Melanocyte of skin (primary cell): ENCODE measurements around a stretch of chr2.

- CAGE, long polyA plus RNA, 2 experiments, result no peak in any of the 2 experiments
These were observed 49.1 kb downstream of the SH3BP4 start for GRCh38 chr2:235000718-235001596.

DNA sequence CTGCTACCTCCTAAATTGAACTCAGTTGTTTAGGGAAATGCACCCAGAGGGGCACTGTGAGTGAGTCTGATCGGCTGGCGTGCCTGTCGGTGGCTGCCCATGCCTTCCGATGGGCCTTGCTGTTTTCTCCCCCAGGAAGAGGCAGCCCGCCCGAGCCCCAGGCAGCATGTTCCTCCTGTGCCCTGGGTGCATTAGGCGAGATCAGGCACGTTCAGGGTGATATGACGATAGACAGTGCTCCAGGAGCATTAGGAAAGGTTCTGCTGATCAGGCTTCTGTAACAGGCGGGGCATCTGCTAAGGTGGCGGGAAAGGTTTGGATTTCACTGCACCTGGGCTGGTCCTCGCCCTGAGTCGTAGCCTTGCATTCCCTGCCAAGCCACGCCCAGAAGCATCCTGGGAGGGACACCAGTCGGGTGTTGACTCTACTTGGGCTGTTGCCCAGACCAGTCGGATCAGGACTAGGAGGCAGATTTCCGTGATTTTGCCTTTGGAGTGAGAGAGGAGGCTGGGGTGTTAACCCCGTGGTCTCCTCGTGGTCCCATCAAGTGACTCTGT lies 75.0 kb downstream of the SH3BP4 start:
- CAGE, long polyA plus RNA, 2 experiments, result no peak in any of the 2 experiments

GRCh38 chr2:235050678-235051795 lies 99.2 kb downstream of the SH3BP4 start:
- CAGE, long polyA plus RNA, 2 experiments, result no peak in any of the 2 experiments

DNA sequence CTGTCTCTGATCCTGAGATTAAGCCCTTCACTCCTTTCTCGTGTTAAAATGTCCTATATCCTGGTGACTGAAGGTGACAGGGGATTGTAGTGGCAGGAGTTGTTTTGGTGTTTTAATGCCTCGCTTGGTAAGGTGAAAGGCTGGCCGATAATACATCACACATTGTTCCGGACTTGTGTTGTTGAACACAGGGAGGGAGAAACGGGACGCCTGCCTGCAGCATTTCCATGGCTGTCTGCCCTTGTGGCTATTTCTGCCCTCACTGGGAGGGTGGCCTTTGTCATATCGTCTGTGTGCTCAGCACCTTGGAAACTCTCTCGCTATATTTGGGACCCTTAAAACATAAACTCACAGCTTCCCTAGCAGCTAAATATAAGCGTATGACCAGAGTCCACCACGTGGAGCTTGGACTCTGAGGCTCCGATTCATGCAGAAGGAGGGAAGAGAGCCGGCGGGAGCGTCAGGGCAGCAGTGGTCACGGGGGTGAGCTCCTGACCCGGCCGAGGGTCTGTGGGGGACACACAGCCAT lies 111.6 kb downstream of the SH3BP4 start:
- CAGE, long polyA plus RNA, 2 experiments, result no peak in any of the 2 experiments

DNA sequence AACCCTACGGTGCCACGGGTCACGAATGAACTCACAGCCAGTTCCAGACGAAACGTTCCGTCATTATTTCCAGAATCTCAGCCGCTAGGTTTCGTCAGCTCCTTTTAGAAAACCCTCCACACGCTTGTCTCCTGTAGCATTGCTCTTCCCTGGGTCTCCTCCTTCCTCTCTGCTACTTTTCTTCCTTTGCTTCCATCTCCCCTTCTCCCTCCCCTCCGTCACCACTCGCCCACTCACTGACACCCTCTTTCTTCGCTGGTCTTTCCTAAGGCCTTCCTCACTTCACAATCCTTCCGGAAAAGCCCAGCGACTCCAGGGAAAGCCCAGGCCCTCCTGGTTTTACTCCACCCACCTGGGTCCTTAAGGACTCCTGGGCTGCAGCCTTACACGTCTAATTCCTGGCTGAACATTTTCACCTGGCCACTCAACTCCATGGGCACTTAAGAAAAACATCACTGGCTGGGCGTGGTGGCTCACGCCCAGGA lies 119.3 kb upstream of the AGAP1 start:
- CAGE, long polyA plus RNA, 2 experiments, result no peak in any of the 2 experiments

DNA sequence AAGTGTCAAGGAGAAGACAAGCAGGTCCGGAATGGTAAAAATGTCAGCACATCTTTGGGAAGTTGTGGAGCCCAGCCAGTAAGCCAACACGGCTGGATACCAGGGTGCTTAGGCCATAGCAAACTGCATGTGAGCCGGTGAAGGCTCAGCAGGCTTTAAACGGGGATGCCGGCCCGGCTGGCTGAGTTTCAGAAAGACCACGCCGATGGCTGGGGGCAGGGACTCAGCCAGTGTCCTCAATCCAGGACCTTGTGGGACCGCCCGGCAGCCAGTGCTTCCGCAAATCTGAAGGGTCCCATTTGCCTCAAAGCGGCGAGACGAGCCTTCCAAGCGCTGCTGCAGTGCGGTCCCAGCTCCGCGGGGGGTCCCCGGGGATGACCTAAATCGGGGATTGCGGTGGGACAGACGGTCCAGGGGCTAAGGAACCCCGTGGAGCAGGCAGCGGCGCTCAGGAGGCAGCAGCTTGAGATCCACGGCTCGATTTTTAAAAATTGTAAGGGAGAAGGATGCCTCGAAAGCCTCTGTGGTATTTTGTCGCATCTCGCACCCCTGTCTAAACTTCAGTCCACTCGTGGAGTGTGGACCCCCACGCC lies 849 bp upstream of the AGAP1 start:
- CAGE, long polyA plus RNA, 2 experiments, result no peak in any of the 2 experiments

DNA sequence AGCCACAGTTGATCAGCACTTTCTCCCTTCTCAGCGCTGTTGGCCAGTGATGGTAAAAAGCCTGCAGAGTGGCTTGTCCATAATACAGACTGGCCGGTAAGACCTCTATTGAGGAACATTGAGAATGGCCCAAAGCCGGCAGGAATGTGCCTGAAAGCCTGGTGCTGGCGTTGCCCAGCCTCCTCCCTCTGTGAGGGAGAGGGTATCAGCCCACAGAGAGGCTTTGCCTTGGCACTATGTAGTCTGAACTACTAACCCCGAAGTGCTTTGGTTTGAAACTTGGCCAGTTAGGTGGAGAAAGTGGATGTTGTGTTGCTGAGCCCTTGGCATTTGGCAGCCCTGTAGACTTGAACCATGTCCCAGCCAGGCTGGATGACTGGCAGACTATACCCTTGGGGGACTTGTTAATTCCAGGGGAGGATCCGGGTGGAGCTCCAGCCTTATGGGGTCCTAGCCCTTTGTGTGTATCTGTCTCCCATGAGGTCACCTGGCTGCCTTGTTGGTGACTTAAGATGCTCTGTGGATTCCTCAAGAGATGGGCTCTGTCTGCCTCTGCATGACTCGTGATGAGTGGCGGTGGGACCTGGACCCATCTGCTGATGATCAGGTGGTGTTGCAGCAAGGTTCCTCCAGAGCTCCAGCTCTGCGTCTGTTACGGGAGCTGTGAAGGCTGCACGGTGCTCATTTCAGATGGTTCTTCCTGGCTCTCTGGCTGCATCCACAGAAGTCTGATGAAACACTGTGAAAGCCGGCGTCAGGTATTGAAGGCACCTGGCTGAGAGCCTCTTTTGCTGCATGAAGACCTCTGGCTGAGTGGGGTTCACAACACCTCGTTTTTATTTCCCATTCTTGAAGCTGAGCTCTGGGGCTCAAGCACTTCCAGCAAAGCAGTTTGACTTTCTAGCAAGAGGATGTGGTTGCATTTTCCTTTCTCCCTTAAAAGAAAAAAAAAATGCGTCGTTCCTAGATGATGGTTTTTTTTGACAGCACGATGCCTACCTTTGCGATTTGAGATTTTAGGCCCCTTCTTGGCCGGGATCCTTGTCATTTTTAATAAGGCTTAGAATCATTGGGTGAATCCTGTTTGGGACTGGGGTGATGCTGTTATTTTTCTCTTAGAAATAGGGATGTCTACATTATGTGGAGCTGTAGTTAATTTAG lies 2.4 kb downstream of the AGAP1 start:
- CAGE, long polyA plus RNA, 2 experiments, result no peak in any of the 2 experiments

GRCh38 chr2:235542687-235543826 lies 49.2 kb downstream of the AGAP1 start:
- CAGE, long polyA plus RNA, 2 experiments, result no peak in any of the 2 experiments

GRCh38 chr2:235592665-235593362 lies 99.0 kb downstream of the AGAP1 start:
- CAGE, long polyA plus RNA, 2 experiments, result no peak in any of the 2 experiments

GRCh38 chr2:235658353-235659393 lies 164.8 kb downstream of the AGAP1 start:
- CAGE, long polyA plus RNA, 2 experiments, result no peak in any of the 2 experiments

DNA sequence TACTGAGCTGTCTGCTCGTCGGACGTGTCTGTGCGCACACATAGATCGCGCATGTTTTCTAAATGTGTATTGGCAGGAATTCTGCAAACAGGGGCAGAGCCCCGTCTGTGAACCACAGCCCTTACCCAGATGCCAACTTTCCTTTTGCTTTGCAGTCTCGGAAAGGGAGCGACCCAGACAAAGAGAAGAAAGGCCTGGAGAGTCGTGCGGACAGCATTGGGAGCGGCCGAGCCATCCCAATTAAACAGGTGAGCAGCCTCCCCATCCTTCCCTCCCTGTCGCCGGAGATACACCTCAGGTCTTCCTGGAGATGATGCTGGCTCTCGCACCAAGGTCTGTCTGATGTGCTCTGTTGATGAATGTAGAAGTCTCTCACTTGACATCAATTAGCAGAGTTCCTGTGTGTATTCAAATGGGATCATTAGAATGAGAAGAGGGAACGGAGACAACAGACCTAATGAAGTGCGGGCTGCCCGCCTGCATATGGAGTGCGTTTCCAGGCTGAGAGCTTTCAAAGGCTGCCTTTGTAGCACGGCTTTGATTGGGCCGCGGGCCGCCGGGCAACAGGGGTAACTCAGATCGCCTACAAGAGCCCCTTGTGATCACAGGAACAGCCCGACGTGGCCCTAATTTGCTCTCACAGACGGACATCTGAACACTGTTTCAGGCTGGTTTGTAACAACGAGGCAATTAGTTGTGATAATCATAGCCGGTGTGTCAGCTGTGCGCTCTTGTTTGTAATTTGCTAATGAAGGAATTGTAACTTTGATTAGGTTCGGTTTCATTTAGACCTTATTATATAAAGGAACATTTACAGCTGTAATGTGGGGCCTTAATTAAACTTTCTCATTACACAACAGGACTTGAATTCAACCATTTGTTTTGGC lies 313.5 kb downstream of the AGAP1 start:
- CAGE, long polyA plus RNA, 2 experiments, result no peak in any of the 2 experiments

DNA sequence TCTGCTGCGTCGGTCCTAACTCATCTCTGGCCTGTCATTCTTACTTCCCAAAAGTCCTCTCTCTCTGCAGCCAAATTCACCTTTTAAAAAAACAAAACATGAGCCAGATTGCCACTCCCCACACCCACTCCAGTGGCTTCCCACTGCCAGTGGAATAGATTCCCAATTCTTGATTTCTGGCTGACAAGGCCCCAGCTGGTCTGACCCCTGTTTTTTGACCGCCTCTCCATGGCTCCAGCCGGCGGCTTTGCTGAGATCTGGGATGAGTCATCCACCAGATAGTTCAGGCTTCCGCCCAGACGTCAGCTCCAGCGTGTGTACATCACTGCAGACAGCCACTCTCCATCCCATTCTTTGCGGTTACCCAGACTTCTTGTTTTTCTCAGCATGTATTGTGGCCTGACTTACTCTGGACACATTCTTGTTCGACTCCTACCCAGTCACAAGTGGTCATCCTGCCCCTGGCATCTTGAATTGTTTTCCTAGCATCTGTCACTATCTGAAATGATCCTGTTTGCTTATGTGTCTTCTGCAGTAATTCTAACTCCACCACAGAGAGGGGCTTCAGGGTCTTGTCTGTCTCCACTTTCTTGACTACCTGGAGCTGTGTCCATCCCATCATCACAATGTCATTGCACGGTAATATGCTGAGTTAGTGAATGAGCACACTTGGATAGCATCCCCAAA lies 227.8 kb downstream of the GBX2 start:
- CAGE, long polyA plus RNA, 2 experiments, result no peak in any of the 2 experiments

DNA sequence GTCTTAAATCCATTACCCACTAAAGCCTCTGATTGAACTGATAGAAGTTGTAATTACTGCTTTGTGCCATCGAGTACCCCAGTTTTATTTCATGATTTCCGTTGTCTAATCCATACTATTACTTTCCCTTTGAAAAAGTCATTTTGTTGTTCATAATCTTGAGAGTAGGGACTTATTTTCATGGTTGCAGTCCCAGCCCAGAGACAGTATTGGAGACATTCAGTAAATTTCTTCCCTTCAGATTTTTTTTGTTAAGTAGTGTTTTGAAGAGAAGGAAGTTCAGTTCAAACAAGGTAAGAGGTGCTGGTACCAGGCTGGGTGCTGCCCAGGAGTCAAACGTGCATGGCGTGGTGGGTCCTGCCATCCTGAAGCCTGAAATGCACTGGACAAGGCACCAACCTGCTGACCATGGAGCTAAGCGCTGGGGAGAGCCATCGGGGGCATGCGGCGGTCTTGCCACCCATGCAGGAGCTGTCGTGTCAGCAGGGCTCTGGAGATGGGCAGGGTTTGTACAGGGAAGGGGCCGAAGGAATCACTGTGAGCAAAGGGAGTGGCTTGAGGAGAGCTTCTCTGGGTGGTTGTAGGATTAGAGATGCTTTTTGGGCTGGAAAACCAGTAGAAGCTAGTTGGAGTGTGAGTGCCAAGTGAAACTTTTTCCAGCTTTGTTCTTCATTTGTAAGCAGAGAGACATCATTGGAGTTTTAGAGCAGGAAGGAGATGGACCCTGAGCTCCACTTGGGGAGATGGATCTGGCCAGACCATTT lies 126.6 kb downstream of the GBX2 start:
- CAGE, long polyA plus RNA, 2 experiments, result no peak in any of the 2 experiments

DNA sequence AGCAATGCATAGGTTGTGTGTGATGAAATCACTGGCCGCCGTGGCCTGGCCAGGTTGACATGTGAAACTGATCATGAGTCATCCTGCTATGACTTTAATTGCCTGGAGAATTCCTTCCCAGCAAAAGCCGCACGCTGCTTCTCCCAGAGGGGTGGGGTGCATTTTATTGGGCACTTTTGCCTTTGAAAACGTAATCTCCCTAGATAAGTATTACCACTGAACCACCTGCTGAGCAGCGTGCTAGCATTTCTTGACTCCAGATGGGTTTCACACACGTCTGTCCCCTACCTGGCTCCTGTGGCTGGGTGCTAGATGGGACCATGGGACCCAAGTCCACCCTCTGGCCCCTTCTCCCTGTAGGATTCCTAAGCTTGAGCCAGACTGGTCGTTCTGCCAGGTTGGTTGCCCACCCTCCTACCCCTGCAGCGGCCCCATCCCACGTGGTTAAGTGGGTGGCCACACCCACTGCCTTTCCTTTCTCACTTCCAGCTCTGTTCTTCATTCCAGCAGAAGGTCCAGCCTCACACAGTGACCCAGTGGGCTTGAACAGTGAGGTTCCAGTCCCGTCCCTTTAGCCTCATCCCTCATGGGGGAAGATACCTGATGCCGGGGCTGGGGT lies 89.7 kb downstream of the GBX2 start:
- CAGE, long polyA plus RNA, 2 experiments, result no peak in any of the 2 experiments

GRCh38 chr2:236079790-236080352 lies 88.3 kb downstream of the GBX2 start:
- CAGE, long polyA plus RNA, 2 experiments, result no peak in any of the 2 experiments

- CAGE, long polyA plus RNA, 2 experiments, result no peak in any of the 2 experiments
These were observed 60.5 kb downstream of the GBX2 start for GRCh38 chr2:236107711-236108010.

GRCh38 chr2:236570624-236571016 lies 995 bp downstream of the ACKR3 start:
- CAGE, long polyA plus RNA, 2 experiments, result no peak in any of the 2 experiments

DNA sequence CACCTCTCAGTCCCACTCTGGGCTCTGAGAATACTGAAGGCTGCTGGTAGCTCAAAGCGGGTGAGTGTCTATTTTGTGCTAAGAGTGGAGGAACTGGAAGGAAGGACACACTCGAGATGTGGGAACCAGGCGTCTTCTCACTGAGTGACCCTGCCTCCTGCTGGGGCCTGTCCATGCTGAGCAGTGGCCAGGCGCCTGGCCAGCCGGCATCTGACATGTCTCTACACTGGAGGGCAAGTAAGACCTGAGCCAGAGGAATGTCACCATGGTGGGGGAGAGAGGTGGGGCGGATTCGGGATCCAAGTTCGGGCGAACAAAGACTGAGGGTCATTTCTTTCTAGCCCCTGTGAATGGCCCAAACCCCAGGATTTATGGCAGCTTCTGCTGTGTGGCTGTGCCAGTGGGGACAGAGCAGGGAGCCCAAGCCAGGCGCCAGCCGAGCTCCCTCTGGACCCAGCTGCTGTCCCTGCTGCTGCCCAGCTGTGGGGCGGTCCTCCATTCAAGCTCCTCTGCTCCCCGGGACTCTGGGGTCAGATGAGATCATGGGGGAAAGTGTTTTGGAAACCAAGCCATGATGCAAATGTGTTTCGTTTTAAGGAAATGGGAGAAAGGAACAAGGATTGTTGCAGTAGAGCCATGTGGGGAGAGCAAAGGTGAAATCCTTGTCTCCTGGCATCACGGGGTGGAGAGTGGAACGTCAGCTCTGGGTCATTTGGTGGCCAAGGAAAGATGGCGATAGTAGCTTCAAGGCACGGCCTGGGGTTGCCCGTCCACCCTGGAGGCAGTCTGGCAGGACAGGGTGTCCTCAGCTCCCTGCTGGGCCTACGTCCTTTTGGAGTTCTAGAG lies 8.0 kb downstream of the ACKR3 start:
- CAGE, long polyA plus RNA, 2 experiments, result no peak in any of the 2 experiments

DNA sequence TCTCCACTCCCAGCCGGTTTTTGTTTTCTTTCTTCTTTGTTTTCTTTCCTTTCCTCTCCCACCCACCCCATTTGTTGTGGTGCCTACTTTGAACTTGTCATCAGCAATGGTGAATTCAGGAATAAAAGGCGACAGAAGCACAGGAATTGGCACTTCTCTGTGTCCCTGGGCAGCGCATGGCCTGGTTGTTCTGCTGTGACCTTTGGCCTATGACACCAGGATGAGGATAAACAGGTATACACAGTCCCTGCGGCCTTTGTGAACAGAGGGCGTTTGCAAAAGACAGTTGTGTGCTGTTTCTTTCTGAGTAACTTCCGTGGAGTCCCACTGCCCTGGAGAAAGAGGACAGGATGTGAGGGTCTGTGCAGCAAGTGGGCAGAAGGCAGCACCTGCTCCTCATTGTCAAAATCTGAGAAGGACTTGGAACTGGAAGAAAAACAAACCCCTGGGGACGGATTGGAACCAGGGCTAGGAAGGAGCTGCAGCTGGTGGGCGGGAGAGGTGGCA lies 159.3 kb downstream of the ACKR3 start:
- CAGE, long polyA plus RNA, 2 experiments, result no peak in any of the 2 experiments

DNA sequence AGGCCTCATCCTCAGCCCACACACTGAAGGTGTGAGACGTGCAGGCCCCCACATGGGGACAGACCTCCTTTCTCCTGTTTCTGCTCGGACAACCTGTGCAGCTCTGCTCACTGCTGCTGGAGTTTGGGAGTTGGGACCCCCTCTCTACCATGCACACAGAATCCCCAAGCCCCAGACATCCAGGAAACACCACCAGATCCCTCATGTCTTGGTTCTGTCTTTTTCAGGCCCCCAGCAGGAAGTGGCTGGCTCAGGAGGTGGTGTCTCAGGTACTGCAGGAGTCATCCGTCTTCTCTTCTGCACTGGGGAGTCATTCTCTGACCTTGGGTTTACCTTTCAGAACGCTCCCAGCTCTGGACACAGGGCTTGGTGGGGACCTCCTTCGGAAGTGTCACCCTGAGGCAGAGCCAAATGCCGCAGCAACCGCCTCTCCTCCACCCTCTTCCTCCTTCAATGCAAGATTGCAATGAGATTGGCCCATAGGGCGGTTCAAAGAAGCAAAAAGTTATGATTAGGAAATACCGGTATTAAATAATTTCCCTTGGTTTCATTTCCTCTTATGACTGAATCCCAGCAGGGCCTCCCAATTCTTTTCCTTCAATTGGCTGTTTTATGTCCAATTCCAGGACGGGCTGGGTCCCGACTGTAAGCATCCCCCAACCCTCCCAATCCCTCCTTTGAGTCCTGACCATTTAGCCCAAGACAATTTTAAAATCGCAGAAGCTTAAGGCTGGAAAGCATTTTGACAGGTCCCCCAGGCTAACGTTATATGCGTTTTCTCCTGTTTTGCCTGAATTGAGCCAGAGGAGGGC lies 178.7 kb downstream of the ACKR3 start:
- CAGE, long polyA plus RNA, 2 experiments, result no peak in any of the 2 experiments